ENCODE measurements around a stretch of chr5.

DNA sequence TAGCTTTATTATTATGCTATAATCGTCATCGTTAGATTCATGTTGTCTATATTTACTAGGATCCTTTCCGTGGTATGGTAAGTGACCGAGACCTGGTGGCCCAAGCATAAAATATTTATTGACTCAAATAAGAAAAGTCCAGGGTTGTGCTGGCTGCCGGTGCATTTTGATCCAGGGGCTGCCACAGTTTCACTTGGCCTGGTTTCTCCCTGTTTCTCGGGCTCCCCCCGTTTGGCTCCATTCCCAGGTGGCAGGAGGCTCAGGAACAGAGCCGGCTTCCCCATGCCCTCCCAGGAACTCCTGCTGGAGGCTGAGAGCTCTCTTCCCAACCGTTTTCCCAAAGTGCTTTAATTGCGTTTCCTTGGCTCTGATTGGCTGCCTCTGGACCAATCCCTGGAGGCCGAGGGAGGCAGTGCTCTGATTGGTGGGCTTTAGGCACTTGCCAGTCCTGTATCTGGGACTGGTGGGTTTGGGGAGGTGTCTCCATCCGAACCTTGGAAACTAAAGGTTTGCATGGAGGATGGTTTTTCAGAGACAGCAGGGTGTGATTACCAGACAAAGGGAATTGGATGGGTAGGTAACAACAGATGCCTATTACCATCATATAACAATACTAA lies 4.8 kb downstream of the TSPAN17 start:
- PRO-cap, 3 experiments, result no peak in any of the 3 experiments
- RRBS, result 61% methylated on average over 2 of the region's 12 CpGs

- PRO-cap, 3 experiments, result no peak in any of the 3 experiments
- RRBS, result no CpG with 5 or more reads among the region's 11 CpGs
Measured at GRCh38 chr5:176657123-176657513, 9.8 kb downstream of the TSPAN17 start.

DNA sequence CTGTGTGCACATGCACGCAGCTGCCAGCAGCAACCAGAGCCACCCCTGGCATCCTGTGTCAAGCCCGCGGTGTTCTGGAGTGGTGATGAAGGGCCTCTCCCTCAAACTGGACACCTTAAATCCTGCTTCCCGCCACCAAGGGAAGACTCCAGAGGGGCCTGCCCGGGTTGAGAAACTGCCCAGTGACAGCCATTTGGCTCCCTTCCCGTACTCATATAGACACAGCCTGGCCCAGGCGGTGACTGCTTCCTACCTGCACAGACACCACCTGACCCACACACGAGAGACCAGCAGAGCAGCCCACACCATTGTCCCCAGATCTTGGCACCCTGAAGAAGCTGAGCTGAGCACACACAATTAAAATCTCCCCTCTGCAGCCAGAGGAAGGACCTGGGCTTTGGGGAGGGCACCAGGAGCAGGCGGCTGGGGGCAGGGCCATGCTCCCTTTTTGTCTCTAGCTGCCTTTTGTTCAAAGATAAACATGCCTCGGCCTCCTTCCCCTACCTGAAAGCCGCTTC lies 78.3 kb downstream of the TSPAN17 start:
- PRO-cap, 3 experiments, result no peak in any of the 3 experiments
- RRBS, result no CpG with 5 or more reads among the region's 11 CpGs

- PRO-cap, 3 experiments, result no peak in any of the 3 experiments
- RRBS, result 1% methylated on average over 27 of the region's 53 CpGs
Measured at GRCh38 chr5:176810705-176811269, 428 bp downstream of the UNC5A start.

DNA sequence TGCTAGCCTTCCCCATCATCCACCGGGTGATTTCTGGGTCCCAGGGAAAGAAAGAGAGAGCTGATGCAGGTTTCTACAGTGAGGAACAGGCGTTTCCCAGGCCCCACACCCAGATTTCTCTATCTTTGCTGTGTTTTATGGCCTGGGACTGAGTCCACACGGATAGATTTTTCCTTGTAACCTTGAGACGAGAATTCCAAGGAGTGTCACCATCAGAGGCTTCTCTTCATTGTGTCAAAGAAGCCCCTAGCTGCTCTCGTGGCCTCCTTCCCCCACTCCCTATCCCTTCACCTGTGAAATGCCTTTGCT lies 21.2 kb upstream of the FGFR4 start:
- PRO-cap, 3 experiments, result no peak in any of the 3 experiments
- RRBS, result no CpG with 5 or more reads among the region's 5 CpGs

DNA sequence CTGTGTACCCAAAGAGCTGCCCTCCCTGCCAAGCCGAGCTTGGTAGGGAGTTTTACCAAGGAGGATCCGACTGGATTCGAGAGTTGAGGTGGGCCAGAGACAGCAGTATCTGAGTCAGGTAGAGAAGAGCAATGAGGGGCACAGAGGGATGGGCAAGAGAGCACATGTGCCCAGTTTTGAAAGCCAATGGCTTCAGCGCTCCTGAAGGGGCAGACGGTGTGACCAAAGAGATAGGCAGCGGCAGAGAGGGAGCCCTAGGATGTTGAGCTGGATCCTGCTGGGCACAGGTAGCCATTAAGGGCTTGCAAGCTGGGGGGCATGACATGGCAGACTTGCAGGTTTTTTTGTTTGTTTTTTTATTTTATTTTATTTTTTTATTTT lies 956 bp downstream of the FGFR4 start:
- PRO-cap, 3 experiments, result no peak in any of the 3 experiments
- RRBS, result no CpG with 5 or more reads among the region's 6 CpGs

- PRO-cap, 3 experiments, result no peak in any of the 3 experiments
- RRBS, result no CpG with 5 or more reads among the region's 1 CpG
Measured at GRCh38 chr5:177140091-177140482, 6.5 kb downstream of the NSD1 start.

DNA sequence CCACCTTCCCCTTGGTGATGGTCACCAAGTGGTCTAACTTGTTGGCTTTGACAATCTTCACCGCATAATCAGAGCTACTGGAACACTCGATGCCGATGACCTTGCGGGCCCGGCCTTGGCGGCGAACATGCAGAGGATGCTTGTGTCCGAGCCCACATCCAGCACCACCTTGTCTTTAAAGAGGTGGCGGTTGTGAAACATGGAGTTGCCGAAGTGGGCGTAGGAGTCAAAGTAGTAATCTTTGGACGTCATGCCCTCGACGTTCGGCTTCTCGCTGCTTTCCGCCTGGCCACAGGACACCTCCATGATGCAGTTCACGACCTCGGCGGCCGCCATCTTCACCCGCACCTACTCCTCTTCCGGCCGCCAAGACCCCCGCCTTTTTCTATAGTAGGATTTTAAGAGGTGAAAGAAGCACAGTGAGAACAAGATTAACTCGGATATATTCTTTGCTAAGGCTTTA lies 37.2 kb downstream of the RAB24 start:
- PRO-cap, 3 experiments, result no peak in any of the 3 experiments
- RRBS, result no CpG with 5 or more reads among the region's 26 CpGs

DNA sequence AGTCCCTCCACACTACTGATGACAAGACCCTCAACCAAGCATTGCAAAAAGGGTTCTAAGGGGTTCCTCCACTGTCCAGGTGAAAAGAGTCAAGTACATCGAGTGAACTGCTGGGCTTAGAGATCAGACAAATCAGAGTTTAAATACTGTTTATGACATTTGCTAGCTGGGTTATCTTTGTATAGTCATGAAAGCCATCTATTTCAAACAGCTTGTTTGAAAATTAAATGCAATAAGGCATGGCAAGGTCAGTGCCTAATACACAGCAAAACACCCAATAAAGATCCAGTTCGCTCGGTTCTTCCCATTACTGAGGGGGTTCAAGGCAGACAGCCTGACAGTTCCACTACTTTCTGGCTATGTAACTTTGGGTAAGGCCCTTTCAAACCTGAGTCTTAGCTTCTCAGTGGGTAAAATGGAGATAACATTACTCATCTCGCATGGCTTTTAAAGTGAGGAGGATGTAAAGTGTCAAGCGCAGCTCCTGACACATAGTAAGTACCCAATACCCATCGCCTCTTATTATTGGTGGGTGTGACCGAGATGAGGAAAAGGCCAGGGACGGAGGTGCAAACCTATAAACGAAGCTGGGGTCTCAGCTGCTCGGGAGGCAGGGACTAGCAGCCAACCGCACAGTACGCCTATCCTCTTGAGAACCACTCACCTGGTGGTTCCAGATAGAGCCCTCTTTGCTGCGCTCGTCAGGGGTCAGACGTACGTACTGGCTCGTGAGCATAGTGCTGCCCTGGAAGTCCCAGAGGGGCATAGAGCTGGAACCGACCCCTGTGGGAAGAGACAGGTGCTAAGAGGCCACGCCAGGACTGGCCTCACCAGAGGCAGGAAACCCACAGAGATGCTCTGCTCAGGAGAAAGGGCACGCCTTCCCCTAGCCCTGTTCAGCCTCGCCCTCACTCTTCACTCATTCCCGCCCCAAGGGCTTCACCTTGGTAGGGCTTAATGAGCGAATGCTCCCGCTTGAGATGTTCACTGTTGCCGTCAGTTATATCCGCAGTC lies 652 bp downstream of the LMAN2 start:
- PRO-cap, 3 experiments, result no peak in any of the 3 experiments
- RRBS, result no CpG with 5 or more reads among the region's 26 CpGs

- PRO-cap, 3 experiments, result peak in 2 of 3 experiments; most common plus-strand start chr5:177363091 (in 1); most common minus-strand start chr5:177363079 (in 1)
- RRBS, result 1% methylated on average over 16 of the region's 69 CpGs
Measured at GRCh38 chr5:177362310-177363554, 5.0 kb downstream of the RGS14 start.

DNA sequence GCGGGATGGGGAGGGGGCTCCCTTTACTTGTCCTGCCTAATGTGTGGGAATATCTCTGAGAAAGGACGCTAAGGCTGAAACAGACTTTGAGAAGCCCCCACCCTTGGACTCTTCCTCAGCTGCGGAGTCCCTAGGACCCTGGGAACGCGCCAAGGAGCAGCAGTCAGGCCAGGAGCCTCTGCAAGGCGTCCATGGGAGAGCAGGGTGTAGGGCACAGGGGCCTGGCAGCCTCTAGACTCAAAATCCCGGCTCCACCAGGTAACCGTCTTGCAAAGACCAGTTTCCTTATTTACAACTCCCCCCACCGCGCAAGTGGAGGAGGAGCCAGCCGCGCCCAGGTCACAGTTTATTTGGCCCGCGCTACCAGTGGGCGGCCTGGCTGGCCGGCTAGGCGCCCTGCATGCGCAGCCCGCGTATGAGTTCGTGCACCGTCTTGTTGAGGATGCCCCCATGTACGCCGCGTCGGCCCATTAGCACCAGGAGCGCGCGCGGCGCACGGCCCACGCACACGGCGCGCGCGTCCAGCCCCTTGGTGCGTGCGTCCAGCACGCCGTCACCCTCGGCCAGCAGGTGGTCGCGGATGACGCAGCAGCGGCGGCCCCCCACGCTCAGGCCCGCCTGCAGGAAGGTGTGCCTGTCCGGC lies 564 bp downstream of the PFN3 start:
- PRO-cap, 3 experiments, result no peak in any of the 3 experiments
- RRBS, result 10% methylated on average over 1 of the region's 51 CpGs

GRCh38 chr5:177405889-177406088 lies 3.6 kb downstream of the F12 start:
- PRO-cap, 3 experiments, result no peak in any of the 3 experiments
- RRBS, result no CpG with 5 or more reads among the region's 4 CpGs

DNA sequence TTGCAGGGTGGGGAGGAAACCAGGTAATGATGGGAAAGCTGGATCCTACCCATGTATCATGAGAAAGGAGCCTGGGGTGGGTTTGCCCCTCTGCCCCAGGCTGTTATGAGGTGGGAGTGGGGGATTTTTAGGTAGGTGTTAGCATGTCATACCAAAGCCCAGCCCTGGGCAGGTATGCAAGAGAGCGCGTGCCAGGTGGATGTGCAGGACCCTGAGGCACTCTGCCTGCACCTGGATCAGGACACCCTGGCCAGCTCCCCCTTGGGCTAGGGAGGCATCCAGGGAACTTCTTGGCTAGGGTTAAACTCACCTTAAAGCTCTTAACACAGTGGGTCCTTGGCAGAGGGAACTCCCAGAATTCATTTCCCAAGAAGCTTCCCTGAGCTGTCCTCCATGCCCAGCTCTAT lies 2.5 kb upstream of the PRR7 start:
- PRO-cap, 3 experiments, result no peak in any of the 3 experiments
- RRBS, result no CpG with 5 or more reads among the region's 2 CpGs

DNA sequence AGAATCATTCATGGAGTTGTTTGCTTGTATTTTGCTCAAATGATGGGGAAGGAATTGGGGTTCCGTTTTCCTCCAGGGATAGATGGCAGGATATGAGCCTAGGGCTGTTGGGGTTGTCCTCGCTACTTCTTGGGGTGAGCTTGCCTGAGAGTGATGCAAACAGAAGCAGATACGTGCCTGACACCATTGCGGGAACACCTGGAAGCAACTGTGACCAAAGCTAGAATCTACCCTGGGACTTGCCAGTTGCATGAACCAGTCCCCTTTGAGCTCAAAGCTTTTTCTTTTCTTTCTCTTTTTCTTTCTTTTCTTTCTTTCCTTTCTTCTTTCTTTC lies 1.2 kb upstream of the PRR7 start:
- PRO-cap, 3 experiments, result no peak in any of the 3 experiments
- RRBS, result no CpG with 5 or more reads among the region's 4 CpGs

DNA sequence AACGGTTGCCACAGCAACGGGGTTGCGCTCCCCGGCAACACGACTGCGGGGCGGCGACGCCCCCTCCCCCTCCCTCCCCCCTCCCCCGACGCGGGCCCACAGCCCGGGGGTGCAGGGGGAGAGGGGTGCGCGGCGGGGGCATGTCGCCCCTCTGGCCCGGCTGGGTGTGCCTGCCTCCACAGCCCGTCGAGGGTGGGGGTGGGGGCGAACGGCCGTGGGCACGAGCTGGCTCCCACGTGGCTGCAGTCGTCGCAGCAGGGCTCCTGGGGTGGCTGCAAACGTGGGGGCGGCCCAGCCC lies 525 bp downstream of the PRR7 start:
- PRO-cap, 3 experiments, result no peak in any of the 3 experiments
- RRBS, result 2% methylated on average over 18 of the region's 29 CpGs

DNA sequence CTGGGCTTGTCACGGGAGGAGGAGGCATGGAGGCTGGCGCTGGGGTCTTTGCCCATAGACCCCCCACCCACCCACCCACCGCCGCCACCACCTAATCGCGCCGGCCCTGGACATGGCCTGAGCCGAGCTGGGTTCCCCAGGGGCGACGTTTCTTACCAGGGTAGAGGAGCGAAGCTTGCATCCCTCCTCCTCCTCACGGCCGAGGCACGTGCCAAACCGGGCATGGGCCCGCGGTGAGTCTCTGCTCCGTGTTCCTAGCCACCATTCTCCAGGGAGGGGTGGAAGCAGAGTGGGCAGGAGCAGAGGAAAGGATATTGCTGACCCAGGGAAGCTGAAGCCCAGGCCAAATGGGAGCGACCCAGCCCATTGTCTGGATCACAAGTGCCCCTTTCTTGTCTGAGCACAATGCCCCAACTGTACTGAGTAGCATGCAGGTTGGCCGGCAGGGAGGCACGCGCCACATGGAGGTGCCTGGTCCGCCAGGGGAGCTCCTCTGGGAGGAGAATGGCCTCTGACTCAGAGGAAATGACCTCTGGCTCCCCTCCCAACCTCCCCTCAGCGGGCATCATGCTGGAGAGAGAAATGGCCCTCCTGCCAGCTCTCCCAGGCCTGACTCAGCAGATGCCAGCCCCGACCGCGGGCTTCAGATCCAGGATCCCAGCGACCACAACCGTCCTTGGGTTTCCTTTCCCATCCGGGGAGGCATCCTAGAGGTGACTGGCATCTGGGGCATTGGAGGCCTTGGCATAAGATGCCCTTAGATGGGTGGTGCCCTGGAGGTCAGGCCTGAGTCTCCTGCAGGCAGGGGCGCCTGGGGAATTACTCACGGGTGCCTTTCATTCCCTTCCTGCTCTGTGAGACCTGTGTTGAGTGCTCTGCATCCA lies 1.1 kb downstream of the PRR7 start:
- PRO-cap, 3 experiments, result no peak in any of the 3 experiments
- RRBS, result 0% methylated on average over 6 of the region's 32 CpGs

DNA sequence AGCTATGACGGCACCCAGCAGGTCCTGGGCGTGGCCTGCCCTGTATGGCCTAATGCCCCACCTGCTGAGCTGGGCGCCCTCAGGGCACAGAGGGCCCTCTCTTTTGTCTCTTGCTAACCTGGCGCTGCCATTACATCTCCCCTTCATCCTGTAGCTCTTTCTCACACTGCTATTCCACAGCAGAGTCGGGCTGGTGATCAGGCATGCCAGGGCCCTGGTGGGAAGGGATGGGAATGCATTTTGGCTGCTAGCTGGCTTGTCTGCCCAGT lies 6.0 kb downstream of the PRR7 start:
- PRO-cap, 3 experiments, result no peak in any of the 3 experiments
- RRBS, result no CpG with 5 or more reads among the region's 5 CpGs

GRCh38 chr5:177466781-177467989 lies 6.2 kb downstream of the DBN1 start:
- PRO-cap, 3 experiments, result no peak in any of the 3 experiments
- RRBS, result 87% methylated on average over 7 of the region's 74 CpGs

DNA sequence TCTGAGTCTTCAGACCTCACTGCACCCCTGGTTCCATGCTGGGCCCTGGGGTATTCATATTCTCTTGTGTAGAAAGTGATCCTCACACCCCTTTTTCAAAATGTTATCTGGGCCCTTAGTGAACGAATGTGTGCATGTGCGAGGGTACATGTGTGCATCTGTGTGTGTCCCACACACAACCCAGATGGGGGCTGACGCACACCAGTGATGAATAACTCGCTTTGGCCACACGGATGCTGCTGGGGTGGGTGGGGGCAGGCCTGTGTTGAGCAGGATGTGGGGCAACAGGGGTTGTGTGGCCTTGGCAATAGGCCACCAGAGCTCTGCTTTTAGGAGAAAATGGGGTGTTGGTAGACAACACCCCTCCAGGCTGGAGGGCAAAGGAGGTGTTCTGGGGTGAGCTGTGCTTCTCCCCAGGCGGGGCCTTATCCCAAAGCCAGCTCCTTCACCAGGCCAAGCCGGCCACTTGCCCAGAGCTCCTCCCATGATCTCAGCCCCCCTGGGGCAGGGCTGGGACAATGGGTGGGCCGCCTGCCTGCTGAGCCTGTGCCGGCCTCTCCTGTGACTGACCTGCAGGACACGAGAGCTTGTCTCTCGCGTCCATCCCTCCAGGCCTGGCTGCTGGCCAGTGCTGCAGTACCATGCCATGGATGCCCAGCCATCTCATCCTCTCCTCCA lies 1.7 kb downstream of the DBN1 start:
- PRO-cap, 3 experiments, result peak in 2 of 3 experiments; most common plus-strand start position 564 of the sequence (in 2)
- RRBS, result 6% methylated on average over 3 of the region's 12 CpGs

- PRO-cap, 3 experiments, result peak in 1 of 3 experiments; most common minus-strand start chr5:177475686 (in 1)
- RRBS, result no CpG with 5 or more reads among the region's 3 CpGs
Measured at GRCh38 chr5:177475455-177475862, 2.0 kb upstream of the DBN1 start.

Measured in breast (tissue), 4 donors.